Parietal lobe (tissue), 2 donors: ENCODE results near the genes ZNF445 and KIF15.

GRCh38 chr3:42729295-42729560 is 26.6 kb upstream of the HHATL start:
- RAMPAGE, long total RNA: no peak

- RAMPAGE, long total RNA: no peak
Observed at GRCh38 chr3:42739562-42740447, 33.2 kb downstream of the CCDC13 start.

DNA sequence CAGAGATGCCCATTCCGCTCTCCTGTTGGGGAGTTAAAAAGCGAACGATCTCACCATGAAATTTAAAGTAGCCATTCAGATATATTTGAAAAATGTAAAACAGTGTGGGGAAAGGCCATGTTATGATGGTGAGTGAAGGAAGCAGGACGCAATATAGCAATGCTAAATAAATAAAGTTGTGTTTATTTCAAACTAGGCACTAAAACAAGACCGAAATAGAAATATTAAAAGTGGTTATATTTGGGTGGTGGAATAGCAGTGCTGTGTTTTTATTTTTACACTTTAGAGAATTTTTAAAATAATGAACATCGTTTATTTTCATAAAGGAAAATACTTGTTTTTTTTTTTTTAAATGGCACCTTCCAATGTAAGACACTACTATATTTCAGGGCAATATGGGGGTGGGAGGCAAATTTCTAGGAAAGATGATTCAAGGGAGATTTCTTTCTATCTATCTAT is 441 bp upstream of the CCDC13 start:
- RAMPAGE, long total RNA: no peak

DNA sequence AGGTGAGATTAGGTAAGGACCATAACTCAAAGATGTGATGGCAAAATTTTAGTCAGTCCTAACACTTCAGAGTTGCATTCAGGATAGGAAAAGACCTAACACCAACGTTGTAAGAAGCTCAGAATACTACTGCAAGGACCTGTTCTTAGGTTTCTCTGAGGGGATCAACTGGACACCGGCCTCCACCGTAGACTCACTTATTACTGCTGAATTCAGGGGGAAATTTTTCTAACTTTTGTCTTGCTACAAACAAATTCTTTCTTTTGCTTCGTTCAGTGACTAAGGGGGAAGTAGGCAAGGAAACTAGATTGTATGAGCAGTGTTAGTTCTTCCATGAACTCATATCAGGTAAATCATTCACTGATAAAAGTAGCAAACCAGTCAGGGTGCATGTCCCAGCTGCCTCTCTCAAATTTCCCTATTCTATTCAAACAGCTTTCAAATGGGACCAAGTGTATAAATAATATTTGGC is 7.2 kb upstream of the CCDC13 start:
- RAMPAGE, long total RNA: no peak

DNA sequence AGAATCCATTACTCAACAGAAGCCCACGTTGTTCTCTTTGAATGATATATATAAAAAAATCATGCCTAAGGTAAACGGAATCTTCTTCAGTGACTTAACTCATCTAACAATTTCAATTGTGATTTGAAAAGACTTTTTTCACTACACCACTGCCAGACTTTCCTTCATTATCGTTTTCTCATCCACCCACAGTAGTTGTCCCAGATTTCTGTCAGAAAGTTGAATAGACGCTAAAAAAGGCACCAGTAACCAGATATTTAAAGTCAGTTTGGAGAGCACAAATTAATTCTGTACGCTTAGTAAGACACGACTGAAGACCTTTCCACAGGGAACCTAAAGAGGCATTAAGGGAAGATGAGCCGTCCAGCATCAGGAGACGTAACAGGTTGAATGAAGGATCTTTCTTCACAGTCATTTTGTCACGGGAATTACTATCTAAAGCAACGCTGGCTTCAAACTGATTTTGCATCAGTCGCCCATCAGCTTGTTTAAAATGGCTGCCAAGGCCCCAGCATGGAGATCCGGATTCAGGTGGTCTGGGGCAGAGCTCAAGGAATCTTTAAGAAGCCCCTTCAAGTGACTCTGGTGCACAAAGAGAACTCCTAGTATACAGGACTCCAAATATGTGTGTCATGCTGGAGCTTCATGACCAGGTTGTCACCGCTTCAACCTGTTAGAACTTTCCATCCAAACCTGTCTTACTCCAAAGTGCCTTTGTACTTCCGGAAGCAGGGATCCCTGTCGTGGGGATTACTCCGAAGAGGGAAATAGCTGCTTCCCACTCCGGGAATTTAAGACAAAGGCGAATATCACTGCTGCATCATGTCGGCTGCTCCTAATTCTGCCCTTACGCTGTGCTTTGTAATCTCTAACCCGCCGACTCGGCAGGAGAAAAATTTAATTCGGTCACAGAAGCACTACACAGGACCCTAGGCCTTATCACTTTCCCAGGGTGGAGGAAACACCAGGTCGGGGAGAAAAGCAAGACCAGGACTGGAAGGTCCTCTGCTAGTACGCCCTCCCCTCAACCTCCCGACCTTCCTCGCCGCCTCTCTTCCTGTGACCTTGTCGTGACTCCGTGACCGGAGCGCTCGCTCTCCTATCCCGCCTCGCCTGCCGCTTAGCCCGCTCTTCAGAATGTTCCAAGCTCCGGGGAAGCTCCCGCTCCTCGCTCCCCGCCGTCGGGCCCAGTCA is 981 bp downstream of the HIGD1A start:
- RAMPAGE, long total RNA: no peak

GRCh38 chr3:42804817-42805147 is 492 bp upstream of the HIGD1A start:
- RAMPAGE, long total RNA: no peak

GRCh38 chr3:42811193-42812153 is 2.2 kb downstream of the ACKR2 start:
- RAMPAGE, long total RNA: no peak

DNA sequence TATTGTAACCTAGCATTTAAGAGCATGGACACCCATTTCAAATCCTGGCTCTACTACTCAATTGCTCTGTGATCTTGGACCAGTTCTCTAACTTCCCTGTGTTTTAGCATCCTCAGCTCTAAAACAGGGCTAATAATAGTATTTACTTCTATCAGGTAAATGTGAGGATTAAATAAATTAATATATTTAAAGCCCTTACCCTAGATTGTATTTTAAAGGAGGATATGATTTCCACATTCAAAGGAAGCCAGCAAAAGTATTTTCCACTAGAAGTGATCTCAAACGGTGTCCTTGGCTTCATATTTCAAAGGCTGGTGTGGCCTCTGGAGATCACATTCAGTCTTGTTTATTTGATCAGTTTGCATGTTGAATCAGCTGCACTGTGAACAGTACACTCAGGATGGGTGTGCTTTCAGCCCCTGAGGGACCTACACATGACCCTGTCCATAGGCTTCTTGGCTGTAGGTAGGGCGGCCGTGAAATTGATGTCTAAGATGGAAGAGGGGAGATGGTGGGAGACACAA is 22.0 kb downstream of the CYP8B1 start:
- RAMPAGE, long total RNA: no peak

DNA sequence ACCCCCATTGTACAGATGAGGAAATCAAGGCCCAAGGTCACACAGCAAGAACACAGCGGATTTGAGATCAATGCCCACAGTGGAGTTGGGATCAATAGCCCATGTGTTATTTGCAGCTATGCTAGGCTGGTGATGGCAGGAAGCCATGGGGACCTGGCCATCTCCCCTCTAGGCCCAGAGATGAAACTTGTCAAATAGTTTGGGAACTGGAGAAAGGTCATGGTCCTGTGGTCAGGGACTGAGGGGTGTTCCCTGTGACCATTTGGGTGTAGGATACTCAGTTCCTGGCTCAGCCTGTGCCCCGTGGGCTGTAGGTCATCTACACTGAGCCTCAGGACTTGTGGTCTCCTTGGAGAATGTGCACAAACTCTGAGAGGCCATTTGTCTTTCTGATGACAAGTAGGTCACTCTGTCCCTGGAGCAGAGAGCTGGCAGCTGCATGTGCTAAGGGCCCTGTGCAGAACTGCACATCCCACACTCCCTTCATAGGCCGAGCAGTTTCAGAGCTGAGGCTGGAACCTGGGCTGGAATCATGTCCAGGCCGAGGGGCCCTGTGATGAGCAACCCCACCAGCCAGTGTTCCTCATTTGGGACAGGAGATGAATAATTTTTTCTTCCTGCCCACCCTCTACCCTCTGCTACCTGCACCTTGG is 17.6 kb downstream of the GASK1A start:
- RAMPAGE, long total RNA: no peak

DNA sequence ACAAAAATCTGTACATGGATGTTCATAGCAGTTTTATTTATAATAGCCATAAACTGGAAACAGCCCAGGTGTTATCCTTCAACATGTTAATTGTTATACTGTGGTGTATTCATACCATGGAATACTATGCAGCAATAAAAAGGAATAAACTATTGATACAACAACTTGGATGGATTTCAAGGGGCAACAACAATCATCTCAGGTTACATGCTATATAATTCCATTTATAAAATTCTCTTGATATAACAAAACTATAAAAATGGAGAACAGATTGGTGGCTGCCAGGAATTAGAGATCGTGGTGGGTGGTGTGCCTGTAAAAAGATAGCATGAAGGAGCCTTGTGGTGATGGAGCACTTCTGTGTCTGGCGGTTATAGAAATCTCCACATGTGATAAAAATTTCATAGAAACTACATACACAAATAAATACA is 26.9 kb downstream of the SNRK start:
- RAMPAGE, long total RNA: no peak

- RAMPAGE, long total RNA: no peak
Observed at GRCh38 chr3:43350964-43351424, 64.7 kb downstream of the SNRK start.

DNA sequence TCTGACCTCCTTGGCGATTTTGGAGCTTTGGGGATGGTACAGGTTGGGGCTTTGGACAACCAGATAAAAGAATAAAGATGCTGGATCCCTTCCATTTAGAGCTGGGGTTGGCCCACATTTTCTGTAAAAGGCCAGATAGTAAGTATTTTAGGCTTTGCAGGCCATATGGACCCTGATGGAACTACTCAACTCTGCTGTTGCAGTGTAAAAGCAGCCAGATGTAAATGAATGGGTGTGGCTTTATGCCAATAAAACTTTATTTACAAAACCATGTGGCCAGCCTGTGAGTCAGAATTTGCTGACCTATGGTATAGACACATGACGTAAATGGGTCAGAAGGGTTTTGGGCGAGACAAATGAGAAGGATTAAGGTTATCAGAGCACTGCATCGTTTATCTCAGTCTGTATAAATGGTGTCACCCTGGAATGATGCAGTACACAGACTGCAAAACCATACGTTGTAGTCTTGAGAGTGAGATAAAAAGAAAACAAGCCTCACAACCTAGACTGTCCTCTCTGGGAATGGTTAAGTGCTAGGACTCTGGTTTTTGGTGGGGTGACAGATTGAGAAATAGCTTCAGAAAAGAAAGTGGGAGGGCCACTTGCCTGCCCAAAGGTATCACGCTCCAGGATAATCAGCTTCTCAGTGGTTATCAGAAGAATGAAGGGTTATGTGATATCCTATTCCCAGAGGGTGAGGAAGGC is 45.8 kb downstream of the ABHD5 start:
- RAMPAGE, long total RNA: no peak

GRCh38 chr3:44235621-44236362 is 5.9 kb upstream of the TOPAZ1 start:
- RAMPAGE, long total RNA: no peak

DNA sequence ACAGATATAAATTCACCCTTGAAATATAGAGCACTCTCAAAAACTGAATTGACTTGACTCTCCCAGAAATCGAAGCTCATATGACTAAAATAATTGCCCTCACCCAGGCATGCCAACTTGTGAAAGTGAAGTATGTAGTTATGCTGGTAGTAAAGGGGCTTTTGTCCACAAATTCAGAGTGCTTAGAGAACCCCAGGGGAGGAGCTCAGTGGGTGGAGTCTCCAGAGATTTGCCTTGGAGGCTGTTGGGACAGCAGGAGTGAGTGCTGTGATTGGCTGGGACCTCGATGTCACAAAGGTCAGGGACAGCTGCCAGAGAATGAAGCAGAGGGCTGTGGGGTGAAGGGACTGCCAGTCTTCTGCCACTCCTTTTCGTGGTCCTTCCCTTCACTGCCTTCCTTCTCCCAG is 49.8 kb downstream of the ZNF445 start:
- RAMPAGE, long total RNA: no peak

GRCh38 chr3:44447037-44447905 is 30.2 kb downstream of the ZNF445 start:
- RAMPAGE, long total RNA: no peak

- RAMPAGE, long total RNA: no peak
Observed at GRCh38 chr3:44477159-44478216, at the start of gene ZNF445. Gene ZNF445, minus strand, starts transcription at chr3:44477670.

DNA sequence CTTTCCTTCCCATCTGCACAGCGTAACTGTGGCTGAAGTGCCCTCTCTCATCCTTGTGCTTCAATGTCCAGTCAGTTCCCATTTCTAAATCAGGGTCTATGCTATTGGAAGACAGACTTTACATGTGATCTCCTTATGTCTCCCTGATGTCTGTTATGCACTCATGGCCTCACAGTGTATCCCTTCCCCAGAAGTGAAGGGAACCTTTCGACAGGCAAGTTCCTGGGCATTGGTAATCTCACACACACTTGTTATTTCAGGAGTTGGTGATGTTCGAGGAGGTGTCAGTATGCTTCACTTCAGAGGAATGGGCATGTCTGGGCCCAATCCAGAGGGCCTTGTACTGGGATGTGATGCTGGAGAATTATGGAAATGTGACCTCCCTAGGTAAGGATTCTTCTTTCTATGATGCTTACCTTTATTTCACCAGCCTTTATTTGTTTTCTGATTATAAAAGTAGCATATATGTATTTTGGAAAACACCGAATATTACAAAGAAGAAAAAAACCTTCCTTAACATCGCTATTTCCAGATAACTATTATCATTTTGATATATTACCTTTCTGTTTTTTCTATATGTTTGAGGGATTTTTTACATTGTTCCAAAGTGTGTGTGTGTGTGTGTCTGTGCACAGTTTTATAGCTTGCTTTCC is 7.5 kb downstream of the ZNF197 start:
- RAMPAGE, long total RNA: no peak

DNA sequence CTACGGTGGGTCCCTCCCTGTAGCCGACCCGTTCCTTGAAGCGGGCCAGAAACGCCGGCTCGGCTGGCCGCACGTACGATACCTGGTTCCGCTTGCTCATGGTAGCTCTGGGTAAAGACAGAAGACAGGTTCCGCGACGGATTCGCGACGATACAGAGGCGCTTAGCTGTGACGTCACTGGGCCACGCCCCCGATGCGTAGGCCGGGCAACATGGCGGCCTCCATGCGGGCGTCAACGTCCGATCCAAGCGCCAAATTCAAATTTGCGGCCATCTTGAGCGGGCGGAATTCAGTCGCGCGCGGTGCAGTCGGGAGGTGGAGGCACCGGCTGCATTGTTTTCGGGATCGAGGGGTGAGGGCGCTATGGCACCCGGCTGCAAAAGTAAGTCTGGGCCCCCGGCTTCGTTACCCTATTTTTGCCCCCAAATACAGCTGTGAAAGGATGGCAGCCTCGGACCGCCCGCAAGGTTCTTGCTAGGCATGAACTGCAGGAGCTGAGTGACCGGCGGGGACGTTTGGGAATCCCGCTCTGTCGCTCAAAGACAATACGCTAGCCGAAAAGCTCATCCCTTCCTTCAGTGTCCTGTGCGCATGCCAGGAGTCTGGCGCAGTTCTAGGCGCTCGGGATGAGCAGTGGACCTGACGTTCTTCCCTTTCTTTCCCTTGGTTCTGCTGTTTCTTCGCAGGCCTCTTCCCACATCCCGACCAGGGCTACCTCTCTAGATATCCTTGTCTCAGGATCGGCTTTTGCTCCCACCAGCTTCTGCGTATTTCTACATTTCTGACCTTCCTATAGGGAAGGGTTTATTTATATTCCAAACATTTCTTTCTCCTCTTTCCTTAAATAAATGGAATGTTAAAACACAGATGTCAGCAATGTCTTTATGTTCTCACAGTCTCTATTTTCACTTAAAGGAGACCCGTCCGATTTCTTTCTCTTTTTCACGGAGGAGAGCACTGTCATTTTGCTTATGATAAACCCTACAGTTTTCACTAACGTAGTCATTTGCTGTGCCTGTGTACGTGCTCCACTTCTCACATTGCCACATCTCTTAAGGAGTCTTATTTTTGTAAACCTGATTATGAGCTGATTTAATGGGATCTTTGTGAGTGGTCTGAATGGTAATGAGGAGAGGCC is at the start of gene KIF15:
KIF15 (plus strand) TSS at position 292 of the 1,138 bp plus-strand sequence.
- RAMPAGE, long total RNA: no peak

GRCh38 chr3:45010966-45011616 is 15.0 kb upstream of the CLEC3B start:
- RAMPAGE, long total RNA: no peak

GRCh38 chr3:45120118-45120882 is 25.9 kb downstream of the CDCP1 start:
- RAMPAGE, long total RNA: no peak